Metastatic Breast Carcinoma in the Ovary (tissue), 3 donors: ENCODE measurements around a stretch of chr15.

GRCh38 chr15:63051858-63052238 is 9.3 kb downstream of the TPM1 start:
- PRO-cap, 3 experiments, result no peak in any of the 3 experiments

- PRO-cap, 3 experiments, result no peak in any of the 3 experiments
These were observed 29.0 kb downstream of the TPM1 start for GRCh38 chr15:63071453-63072125.

- PRO-cap, 3 experiments, result peak in 1 of 3 experiments; most common minus-strand start chr15:63135902 (in 1)
These were observed 14.1 kb downstream of the LACTB start for GRCh38 chr15:63135447-63136377.

DNA sequence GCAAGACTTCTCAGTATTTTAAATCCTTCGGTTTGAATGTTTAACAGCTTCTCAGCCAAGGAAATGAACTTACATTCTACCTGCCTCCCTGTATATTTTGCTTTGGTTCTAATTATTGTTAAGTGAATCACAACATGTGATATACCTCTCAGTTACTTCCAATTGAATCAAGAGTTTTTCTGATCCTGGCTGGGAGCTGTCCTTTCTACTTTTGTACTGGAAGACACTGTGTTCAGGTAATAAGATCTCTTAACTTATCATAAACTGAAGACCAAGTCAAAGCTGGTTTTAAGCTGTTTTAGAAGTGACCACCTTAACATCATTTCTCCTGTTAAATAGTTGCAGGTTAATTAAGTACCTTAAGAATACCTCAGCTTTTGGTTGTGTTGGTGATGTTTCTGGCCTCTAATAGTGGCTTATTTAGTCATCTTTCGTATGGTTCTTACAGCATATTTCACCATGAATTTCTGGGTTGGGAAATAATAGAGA is 1.4 kb downstream of the RAB8B start:
- PRO-cap, 3 experiments, result no peak in any of the 3 experiments

DNA sequence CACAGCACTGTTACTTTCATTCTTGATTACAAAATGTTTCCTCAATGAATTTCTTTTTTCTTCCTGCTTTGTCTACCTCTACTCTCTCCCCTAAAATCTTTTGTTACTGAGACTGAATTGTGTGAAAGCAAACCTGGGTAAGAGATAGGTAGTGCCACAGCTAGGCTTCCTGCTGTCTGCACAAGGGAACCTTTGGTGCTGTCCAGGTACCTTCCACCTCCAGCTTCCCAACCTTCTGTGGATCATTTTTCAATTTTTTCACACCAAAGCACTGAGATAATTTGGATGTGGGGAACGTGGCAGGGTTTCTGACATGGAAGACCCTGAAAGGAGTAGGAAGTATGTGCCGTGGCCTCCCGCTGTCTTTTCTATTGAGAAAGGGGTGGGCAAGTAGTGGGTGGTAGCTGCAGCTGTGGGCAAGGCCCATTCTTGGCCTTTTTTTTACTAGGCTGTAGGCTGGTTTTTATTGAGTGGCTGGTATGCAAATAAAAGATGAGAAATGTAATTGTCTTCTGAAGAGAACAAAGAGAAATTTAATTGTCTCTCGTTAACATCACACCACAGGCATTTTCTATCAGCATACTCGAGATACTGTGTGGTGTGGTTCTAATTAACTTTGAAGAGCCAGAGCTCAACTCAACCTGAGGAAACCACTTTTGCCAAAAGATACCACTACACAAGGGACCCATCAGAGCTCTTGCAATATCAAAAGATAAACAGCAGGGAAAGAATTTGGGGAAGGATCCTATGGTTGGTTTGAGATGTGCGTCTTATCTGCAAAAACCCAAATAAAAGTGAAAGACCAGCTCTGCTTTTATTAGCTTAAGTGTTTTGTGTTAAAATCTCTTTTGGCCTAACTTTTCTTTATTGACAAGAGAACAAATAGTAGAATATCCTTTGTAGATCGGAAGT is 21.2 kb downstream of the RAB8B start:
- PRO-cap, 3 experiments, result no peak in any of the 3 experiments

DNA sequence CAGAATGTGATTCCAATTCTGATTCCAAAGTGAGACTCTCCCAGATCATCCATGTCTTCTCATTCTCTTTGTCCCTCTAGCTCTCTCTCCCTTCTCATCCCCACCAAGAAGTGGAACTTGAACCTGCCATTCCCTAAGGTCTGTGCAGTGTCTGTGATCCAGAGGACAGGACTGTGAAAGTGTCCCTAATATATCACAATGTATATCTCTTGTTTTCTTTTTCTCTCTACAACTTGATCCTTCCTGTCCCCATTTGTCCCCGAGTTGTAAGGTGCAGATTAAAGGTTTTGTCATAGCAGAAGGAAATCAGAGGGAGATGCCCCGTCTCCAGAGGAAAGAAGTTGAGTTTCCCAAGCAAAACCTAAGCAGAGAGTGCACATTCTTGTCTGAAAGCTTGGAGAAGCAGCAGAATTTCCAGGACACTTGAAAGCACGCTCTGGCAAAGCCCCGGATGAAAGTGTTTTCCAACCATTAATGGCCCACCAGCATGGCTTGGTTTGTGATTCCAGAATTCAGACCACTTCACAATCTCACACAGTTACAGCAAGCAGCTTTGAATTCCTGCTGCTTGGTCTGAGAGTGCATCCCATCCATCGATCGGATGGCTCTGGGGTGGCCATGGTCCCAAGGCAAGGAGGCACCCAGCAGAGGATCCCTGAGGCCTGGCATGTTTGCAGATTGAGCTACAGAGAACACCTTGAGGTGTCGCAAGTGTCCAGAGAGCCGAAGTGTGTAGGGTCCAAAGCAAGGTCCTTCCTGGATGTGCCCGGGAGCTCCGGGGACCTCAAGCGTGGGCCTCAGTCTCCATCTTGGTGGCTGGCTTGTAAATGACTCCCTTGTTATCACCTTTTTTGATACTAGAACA is 48.3 kb downstream of the APH1B start:
- PRO-cap, 3 experiments, result peak in 1 of 3 experiments; most common minus-strand start position 732 of the sequence (in 1)

- PRO-cap, 3 experiments, result no peak in any of the 3 experiments
These were observed 28.6 kb downstream of the CA12 start for GRCh38 chr15:63353126-63353444.

- PRO-cap, 3 experiments, result no peak in any of the 3 experiments
These were observed 58.3 kb upstream of the USP3 start for GRCh38 chr15:63446015-63446623.

DNA sequence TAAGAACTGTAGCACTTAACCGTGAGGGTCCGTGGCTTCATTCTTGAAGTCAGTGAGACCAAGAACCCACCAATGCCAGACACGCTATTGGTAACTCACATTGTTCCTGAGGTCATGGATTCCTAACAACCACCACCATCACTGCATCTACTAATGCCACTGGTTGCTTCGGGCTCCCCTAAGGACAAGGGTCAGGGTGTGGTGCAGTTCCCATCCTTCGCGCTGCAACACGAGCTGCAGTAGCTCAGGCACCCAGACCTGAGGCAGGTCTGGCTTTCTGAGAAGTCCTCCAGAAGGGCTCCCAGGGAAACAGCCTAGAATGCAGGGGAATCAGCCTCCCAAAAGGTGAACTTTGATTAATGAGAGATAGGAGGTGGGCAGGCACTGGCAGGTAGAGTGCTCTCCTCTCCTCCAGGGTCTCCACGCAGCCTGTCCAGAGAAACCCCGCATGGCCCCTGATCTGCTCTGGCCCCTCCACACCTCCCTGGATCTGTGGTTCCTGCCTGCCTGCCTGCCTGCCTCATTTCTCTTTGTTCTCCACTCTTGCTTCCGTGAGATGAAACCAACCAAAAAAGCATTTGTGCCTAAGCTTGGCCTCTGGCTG is 44.1 kb upstream of the USP3 start:
- PRO-cap, 3 experiments, result no peak in any of the 3 experiments

GRCh38 chr15:63460780-63461734 is 43.3 kb upstream of the USP3 start:
- PRO-cap, 3 experiments, result no peak in any of the 3 experiments

DNA sequence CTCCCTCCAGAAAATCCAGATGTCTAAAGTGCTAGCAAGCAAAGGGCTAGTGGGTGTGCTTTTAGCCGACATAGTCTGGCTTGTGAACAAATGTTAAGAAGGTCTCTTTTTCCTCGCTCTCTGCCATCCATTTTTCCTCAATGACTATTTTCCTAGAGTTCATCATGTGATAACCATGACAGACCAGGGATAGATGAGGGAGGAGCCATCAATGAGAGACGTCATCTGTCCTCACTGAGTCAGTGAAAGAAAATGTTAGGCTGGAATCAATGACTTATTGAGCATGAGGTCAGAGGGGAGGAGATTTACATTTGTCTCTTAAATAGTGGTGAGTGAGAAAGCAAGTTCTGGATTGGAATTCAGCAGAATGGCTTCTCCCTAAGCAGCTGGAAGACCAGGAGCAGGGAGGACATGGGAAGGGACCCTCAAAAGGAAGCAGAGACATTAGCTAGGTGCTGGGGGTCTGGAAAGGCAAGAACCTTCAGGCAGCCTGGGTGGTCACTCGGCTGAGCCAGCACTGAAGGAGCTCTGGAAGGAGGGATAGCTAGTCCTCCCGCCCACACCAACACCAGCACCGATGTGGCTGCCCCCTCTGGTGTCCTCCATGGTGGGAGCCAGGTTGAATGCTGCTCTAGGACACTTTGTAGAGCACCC is 28.1 kb upstream of the USP3 start:
- PRO-cap, 3 experiments, result no peak in any of the 3 experiments

GRCh38 chr15:63486403-63486873 is 18.0 kb upstream of the USP3 start:
- PRO-cap, 3 experiments, result no peak in any of the 3 experiments

DNA sequence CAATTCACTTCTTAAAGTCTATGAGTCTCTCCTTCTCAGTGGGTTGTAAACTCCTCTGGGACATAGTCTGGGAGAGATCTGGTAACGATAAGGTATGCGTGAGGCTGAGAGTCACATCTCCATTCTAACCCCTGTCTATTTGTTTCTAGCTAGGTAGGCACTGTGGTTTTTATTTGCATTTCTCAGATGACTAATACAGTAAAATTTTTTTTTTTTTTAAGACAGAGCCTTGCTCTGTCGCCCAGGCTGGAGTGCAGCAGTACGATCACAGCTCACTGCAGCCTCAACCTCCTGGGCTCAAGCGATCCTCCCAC is 7.4 kb upstream of the USP3 start:
- PRO-cap, 3 experiments, result peak in 2 of 3 experiments; most common plus-strand start position 219 of the sequence (in 2); most common minus-strand start position 133 of the sequence (in 1)

- PRO-cap, 3 experiments, result peak in 3 of 3 experiments; most common plus-strand start chr15:63504045 (in 2); most common minus-strand start chr15:63504386 (in 3)
These were observed 545 bp upstream of the USP3 start for GRCh38 chr15:63503663-63504432.

DNA sequence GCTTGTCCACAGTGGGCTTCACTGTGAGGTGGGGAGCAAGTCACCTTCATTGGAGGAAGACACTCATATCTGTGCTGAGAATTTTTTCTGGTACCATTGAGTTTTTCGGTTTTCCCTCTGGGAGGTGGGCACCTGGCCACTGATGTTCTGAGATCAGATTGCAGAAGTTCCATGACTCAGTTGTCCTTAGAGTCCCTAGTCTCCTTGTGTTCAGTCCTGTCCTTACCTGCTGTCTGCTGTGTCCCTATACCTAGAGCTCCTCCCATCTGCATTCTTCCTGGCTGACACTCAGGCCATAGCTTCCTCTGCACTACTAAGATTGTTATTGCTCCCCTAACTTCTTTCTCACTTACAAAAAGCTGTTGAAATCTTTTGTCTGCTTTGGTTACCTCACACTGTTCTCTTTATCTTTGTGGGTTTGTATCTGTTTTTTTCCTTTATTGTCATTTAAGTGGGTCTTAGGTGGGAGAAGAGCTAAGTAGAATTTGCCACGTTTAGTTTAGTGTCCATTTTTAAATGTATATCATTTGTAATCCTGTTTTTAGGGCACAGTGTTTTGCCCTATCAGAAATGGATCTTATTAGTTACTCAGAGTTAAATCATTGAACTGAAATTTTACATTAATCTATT is 13.3 kb downstream of the USP3 start:
- PRO-cap, 3 experiments, result no peak in any of the 3 experiments

- PRO-cap, 3 experiments, result no peak in any of the 3 experiments
These were observed 4.7 kb downstream of the FBXL22 start for GRCh38 chr15:63601856-63602291.

GRCh38 chr15:63640867-63641710 is 43.9 kb downstream of the FBXL22 start:
- PRO-cap, 3 experiments, result no peak in any of the 3 experiments

GRCh38 chr15:63767976-63768686 is 65.6 kb downstream of the HERC1 start:
- PRO-cap, 3 experiments, result peak in 1 of 3 experiments; most common plus-strand start chr15:63768340 (in 1)

DNA sequence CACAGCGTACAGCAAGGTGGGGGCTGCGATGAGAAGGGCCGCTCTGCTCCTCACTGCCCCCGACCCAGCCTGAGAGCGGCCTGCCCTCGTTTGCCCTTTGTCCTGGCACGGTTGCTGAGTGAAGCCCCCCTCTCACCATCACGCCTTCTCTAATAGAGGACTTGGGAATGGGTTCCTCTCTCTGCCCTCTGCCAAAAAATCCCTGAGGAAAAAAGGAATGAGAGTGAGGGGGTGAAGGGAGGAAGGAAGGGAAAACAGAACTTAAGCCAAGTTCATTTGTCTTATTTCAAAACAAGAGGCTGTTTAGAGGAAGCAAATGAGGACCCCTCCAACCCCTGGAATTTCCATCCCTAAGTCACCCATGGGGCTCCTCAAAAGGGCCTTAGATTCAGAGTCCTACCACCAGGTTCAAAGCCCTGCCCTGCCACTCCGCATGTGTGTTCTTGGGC is 685 bp upstream of the DAPK2 start:
- PRO-cap, 3 experiments, result no peak in any of the 3 experiments

DNA sequence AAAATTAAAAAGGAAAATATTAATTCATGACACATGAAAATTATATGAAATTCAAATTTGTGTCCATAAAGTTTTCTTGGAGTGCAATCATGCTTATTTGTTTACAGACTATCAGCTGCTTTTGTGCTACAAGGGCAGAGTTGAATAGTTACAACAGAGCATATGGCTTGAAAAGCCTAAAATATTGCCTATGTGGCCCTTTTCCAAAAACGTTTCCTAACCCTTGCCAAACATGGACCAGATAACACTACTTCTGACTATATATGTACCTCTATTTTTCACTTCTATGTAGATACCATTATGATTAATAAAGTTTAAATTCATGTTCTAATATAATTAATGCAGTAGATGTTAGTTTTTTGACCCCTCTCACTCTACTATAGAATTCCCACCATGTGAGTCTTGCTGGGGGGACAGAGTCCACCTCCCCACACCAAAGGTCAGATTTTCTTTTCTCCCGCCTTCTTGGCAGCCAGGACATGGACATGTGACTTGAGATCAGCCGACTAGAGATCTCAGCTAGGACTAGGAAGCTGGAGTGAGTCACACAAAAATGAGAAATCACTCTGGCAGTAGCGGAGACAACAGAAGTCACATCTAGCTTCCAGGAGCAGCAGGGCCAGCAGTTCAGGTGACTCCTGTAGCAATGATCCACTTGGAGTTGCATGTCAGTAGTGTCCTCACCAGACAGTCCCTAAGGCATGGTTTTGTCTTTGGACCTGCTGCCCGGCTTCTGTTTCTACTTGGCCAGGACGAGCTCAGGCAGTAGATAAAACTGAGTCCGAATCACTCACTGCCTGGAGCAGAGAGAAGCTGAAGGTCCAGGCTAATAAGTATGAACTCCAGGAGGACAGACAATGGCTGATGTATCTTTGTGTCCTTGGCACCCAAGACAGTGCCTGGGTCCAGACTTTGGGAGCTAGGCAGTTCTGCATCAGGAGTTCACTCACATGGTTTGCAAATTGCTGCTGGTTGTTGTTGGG is 22.4 kb downstream of the CIAO2A start:
- PRO-cap, 3 experiments, result peak in 1 of 3 experiments; most common plus-strand start position 594 of the sequence (in 1); most common minus-strand start position 487 of the sequence (in 1)